NCI-H460 (cell line): ENCODE data around the genes PPP2R5B, GPHA2, VPS51, SYVN1, SPDYC, POLA2 and TIGD3.

GRCh38 chr11:64867646-64868520 lies 10.5 kb downstream of the EHD1 start:
RAMPAGE:
- cytosol, long total RNA: no peak
- long total RNA: no peak
- nucleus, long total RNA: no peak

DNA sequence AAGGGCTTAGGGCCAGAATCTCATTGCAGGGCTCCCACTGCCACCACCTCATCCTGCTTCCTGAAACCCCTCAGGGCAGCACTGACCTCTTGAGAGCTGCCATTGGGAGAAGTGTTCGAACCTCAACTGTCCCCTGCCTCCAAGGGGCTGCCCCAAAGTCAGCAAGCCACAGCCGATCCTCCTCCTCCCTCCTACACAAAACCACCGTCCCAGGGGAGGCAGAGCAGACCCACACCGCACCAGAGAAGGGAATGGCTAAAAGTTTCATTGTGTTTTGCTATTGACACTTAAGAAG lies 1.1 kb downstream of the EHD1 start:
RAMPAGE:
- cytosol, long total RNA: no peak
- long total RNA: no peak
- nucleus, long total RNA: no peak

DNA sequence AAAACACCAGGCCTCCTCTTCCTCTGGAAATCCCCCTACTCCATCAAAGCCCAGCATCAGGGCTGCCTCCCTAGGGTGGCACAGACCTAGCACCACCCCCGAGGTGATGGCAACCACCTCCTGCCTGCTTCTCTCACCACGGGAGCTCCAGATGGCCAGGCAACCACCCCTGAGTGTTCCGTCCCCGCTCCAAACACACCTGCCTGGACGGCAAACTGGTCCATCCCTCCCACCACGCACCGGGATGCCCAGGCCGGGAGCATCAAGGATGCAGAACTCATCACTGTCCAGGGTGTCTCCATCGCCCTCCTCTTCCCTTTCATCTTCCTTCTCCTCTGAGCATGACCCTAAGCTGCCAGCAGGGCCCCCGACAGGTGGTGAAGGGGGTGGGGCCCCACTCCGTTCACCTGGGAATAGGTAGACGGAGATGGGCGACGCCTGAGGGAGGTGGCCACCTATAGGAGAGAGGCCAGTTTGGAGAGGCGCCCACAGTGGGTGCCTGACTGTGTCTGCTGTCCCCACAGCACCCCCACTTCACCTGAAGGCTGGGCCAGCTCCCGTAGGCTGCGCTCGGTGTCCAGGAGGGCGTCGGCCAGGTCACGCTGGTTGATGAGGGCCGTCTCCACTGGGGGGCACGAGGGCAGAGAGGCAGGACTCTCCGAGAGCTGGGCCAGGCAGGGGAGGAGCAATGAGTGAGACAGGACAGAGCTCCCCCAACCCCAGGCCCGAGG lies 15.1 kb downstream of the ATG2A start:
RAMPAGE:
- cytosol, long total RNA: no peak
- long total RNA: no peak
- nucleus, long total RNA: no peak

GRCh38 chr11:64923782-64925094 lies at the start of gene PPP2R5B:
Gene PPP2R5B, plus strand, starts transcription at chr11:64924689.
RAMPAGE:
- cytosol, long total RNA: no peak
- long total RNA: no peak
- nucleus, long total RNA: no peak

DNA sequence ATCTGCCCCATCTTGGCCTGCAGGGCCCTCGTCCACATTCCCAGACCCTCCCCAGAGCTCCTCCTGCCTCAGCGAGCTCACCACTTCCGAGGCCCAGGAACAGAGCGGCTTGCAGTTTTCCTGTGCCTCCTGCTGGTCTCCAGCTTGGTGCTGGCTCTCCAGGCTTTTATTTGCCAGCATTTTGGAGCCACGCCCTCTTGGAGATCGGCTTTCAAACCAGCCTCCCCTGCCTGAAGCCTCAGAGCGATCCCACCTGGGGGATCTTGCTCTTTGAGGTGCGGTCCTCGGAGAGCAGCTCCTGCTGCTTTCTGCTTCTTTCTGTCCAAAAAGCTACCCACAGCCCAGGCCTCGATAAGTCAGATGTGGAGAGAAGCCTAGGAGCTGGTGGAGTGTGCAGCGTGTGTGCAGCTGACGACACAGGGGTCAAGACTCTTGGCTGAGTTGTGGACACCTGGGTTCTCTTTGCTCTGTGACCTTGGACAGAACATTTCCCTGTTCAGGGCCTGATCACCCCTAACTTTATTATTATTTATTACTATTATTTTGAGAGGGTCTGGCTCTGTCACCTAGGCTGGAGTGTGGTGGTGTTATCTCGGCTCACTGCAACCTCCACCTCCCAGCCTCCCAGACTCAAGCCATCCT lies at the start of gene GPHA2:
Gene GPHA2, minus strand, starts transcription at position 141 of the 642 bp plus-strand sequence.
RAMPAGE:
- cytosol, long total RNA: no peak
- long total RNA: no peak
- nucleus, long total RNA: no peak

DNA sequence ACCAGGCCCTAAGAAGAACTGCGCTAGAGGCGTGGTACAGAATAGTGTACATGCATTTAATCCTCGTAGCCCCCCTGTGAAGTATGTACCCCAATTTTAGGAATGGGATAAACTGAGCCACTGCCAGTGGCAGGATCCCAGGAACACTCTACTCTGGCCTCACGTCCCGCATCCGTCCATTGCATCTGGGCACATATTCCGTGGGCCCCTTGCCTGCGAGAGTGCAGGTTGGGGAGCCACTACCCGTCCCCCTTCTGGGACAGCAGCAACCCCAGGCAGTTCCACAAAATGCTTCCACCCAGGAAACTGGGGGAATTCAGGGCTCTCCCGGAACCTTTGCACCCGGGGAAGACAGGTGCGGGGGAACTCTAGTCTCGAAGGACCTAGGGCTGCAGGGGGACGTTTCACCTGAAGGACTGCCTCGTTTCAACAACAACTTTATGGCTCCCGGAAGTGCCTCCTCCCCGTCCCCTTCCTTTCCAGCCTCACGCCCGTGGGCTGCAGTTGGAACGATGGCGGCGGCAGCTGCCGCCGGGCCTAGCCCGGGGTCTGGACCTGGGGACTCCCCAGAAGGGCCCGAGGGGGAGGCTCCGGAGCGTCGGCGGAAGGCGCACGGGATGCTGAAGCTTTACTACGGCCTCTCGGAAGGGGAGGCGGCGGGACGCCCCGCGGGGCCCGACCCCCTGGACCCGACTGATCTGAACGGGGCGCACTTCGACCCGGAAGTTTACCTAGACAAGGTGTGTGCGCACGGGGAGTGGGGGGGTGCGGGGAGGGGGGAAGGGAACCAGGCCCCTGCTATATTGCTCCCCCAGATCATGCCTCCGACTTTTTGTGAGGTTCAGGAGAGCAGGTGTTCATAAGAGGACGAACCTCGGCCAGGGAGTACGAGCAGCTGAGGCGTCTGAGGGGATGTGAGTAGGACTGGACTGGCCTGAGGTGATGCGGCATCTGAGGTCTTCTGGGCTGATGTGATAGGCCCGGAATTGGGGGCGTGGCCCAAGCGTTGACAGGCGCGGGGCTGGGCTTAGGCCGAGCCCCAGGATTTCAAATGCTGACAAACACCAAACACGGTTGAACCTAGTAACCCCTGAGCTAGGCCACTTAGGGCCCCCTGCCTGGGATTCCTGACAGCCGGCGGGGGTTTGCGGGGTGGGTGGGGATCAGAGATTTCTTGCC lies at the start of gene VPS51:
Gene VPS51, plus strand, starts transcription at position 476 of the 1,179 bp plus-strand sequence.
RAMPAGE:
- cytosol, long total RNA: start-site peak on the plus strand centred at position 484 of the sequence, 42 bp wide, 121 and 45 reads in 2 replicates
- long total RNA: start-site peak on the plus strand centred at position 494 of the sequence, 19 bp wide, 39 and 20 reads in 2 replicates
- nucleus, long total RNA: start-site peak on the plus strand centred at position 482 of the sequence, 43 bp wide, 77 and 22 reads in 2 replicates

RAMPAGE:
- cytosol, long total RNA: no peak
- long total RNA: no peak
- nucleus, long total RNA: no peak
Observed at GRCh38 chr11:65115650-65116056, 1.8 kb downstream of the ZNHIT2 start.

RAMPAGE:
- cytosol, long total RNA: no peak
- long total RNA: no peak
- nucleus, long total RNA: no peak
Observed at GRCh38 chr11:65134138-65134929, at the start of gene SYVN1. Gene SYVN1, minus strand, starts transcription at chr11:65134519.

RAMPAGE:
- cytosol, long total RNA: no peak
- long total RNA: no peak
- nucleus, long total RNA: no peak
Observed at GRCh38 chr11:65151493-65151901, 17.2 kb upstream of the SYVN1 start.

RAMPAGE:
- cytosol, long total RNA: no peak
- long total RNA: no peak
- nucleus, long total RNA: no peak
Observed at GRCh38 chr11:65169984-65170475, at the start of gene SPDYC. Gene SPDYC, plus strand, starts transcription at chr11:65170233.

GRCh38 chr11:65261581-65262533 lies at the start of gene POLA2:
Gene POLA2, plus strand, starts transcription at chr11:65261962.
RAMPAGE:
- cytosol, long total RNA: start-site peak on the plus strand at chr11:65261954-65261985, 161 and 169 reads in 2 replicates
- long total RNA: no peak
- nucleus, long total RNA: start-site peak on the plus strand at chr11:65261941-65261992, 128 and 86 reads in 2 replicates

GRCh38 chr11:65293634-65294417 lies 20.8 kb upstream of the CDC42EP2 start:
RAMPAGE:
- cytosol, long total RNA: no peak
- long total RNA: no peak
- nucleus, long total RNA: no peak

DNA sequence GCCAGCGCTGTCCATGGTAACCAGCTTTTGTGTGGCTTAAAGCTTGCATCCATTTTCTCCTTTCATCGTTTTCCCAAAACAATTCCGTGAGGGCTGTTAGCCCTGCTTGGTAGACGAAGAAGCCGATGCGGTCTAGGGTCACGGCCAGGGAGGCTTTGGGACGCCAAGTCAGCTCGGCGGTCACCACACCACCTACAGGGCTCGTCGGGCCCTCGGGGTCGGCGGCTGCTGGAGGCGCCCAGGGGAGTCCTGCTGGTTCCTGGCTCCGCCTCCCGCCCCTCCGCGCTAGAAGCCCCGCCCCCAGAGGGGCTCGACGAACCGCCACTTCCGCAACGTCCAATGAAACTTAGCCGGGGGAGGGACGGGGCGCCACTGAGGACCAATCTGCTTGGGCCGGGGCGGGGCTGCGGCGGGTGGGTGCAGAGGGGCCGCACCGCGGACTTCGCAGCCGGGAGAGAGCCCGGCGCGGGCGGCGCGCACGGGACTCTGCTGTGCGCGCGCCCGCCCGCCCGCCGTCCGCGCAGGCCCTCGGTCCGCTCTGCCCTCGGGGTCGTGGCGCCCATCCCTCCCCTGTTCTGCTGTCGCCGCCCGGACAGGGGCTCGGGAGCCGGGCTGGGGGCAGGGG lies at the start of gene TIGD3:
Gene TIGD3, plus strand, starts transcription at position 445 of the 625 bp plus-strand sequence.
RAMPAGE:
- cytosol, long total RNA: no peak
- long total RNA: no peak
- nucleus, long total RNA: no peak

DNA sequence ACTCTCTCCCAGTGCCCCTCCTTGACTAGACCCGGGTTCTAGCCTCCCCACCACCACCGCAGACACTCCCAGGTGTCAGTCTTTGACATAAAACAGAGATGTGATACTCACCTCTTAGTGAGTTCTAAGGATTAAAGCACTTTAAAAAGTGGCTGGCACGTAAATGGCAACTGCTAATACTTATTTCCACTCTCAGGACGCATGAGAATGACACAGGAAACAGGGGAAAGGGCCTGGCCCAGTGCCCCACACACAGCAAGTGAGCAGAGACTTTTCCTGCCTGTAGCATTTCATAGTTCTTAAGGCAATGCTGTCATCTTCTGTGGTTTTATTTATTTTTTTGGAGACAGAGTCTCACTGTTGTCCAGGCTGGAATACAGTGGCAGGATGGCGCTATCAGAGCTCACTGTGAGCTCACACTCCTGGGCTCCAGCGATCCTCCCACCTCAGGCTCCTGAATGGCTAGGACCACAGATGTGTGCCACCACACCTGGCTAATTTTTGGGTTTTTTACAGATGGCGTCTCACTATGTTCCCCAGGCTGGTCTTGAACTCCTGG lies 2.0 kb upstream of the FRMD8 start:
RAMPAGE:
- cytosol, long total RNA: no peak
- long total RNA: no peak
- nucleus, long total RNA: no peak

RAMPAGE:
- cytosol, long total RNA: no peak
- long total RNA: no peak
- nucleus, long total RNA: no peak
Observed at GRCh38 chr11:65411780-65412598, 25.6 kb downstream of the FRMD8 start.

GRCh38 chr11:65422261-65422778 lies 35.9 kb downstream of the FRMD8 start:
RAMPAGE:
- cytosol, long total RNA: no peak
- long total RNA: no peak
- nucleus, long total RNA: no peak

DNA sequence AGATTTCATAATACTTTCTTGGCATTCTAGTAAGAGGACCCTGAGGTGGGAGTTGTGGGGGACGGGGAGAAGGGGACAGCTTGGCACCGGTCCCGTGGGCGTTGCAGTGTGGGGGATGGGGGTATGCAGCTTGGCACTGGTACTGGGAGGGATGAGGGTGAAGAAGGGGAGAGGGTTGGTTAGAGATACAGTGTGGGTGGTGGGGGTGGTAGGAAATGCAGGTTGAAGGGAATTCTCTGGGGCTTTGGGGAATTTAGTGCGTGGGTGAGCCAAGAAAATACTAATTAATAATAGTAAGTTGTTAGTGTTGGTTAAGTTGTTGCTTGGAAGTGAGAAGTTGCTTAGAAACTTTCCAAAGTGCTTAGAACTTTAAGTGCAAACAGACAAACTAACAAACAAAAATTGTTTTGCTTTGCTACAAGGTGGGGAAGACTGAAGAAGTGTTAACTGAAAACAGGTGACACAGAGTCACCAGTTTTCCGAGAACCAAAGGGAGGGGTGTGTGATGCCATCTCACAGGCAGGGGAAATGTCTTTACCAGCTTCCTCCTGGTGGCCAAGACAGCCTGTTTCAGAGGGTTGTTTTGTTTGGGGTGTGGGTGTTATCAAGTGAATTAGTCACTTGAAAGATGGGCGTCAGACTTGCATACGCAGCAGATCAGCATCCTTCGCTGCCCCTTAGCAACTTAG lies 38.5 kb downstream of the FRMD8 start:
RAMPAGE:
- cytosol, long total RNA: no peak
- long total RNA: no peak
- nucleus, long total RNA: no peak

GRCh38 chr11:65438368-65438843 lies 52.0 kb downstream of the FRMD8 start:
RAMPAGE:
- cytosol, long total RNA: no peak
- long total RNA: no peak
- nucleus, long total RNA: no peak

RAMPAGE:
- cytosol, long total RNA: no peak
- long total RNA: no peak
- nucleus, long total RNA: no peak
Observed at GRCh38 chr11:65479150-65480296, 45.4 kb upstream of the SCYL1 start.

DNA sequence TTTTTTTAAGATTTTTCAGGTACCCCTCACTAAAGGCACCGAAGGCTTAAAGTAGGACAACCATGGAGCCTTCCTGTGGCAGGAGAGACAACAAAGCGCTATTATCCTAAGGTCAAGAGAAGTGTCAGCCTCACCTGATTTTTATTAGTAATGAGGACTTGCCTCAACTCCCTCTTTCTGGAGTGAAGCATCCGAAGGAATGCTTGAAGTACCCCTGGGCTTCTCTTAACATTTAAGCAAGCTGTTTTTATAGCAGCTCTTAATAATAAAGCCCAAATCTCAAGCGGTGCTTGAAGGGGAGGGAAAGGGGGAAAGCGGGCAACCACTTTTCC lies 19.7 kb upstream of the SCYL1 start:
RAMPAGE:
- cytosol, long total RNA: no peak
- long total RNA: no peak
- nucleus, long total RNA: no peak